Measurements from ENCODE around the gene BMP6.

- PRO-cap, 2 experiments, result no peak in any of the 2 experiments
Observed at GRCh38 chr6:6730689-6731234, 142.2 kb downstream of the LY86 start.

- PRO-cap, 2 experiments, result no peak in any of the 2 experiments
Observed at GRCh38 chr6:6736619-6737624, 148.4 kb downstream of the LY86 start.

DNA sequence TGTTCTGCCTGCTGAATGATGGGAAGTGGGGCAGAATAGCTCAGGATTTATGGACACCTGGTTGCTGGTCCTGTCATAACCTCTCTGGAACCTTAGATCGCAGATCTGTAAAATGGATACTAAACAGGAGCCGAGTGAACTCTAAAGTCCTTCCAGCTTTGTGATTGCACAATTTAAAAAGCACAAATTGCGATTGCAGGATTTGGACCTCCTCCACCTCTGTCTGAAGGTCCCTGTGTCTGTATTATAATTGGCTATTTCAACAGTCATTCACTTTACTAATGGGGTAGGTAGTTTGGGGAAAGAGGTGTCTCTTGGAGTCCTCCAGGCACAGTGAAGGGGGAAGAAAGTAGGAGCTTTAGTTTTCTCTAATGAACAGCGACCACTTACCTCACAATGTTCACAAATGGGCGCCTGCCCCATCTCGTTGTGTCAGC is 220.5 kb downstream of the LY86 start:
- PRO-cap, 2 experiments, result no peak in any of the 2 experiments

- PRO-cap, 2 experiments, result peak in 1 of 2 experiments; most common minus-strand start chr6:6931626 (in 1)
Observed at GRCh38 chr6:6931470-6932096, 176.2 kb upstream of the RREB1 start.

DNA sequence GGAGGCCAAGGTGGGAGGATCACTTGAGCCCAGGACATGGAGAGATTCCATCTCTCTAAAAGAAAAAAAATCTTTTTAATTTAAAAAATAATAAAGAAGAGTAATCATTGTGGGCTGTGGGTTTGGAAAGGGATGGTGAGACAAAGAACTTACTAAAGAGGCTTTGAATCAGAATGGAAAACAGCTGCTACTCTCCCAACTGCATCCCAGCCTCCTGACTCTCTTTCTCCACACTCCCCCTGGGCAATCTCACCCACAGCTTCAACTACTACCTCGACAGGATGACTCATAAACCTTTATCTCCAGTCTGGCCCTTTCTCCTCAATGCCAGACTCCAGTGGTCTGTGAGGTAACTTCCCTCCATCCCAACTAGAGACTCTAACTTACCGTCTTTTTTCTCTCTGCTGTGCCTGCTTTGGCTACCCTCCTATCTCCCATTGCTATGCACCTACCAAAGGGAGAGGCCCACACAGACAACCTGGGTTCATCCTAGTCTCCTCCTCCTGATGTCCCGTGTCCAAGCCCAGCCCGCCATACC is 135.3 kb upstream of the RREB1 start:
- PRO-cap, 2 experiments, result no peak in any of the 2 experiments

- PRO-cap, 2 experiments, result no peak in any of the 2 experiments
Observed at GRCh38 chr6:6994523-6995242, 113.1 kb upstream of the RREB1 start.

DNA sequence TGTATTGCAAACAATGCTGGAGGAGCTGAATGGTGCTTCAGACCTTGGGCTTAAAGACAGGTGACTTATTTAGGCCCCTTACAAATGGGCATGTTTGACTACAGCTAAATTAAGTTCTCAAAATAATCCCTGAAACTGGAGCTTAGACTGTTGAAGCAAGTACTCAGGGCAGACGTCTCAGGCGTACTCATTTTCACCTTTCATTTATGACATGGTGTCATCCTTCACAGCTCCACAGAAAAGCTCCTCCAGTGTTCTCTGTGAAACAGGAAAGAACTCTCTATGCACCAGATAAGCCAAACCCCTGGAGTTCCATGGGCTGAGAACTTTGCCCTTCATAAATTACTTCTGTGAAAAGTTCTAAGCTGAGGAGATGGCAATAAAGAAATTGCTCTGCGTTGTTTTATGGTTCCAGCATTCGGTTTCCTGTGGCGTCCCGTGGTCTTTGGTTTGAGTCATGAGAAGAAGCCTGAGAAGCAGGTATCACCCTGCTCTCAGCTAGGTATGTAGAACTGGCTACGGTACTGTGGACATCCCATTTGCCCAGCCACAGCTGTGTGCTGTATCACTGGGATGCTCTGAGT is 20.3 kb upstream of the RREB1 start:
- PRO-cap, 2 experiments, result no peak in any of the 2 experiments

- PRO-cap, 2 experiments, result no peak in any of the 2 experiments
Observed at GRCh38 chr6:7138071-7138687, 30.4 kb downstream of the RREB1 start.

GRCh38 chr6:7145727-7146166 is 38.0 kb downstream of the RREB1 start:
- PRO-cap, 2 experiments, result no peak in any of the 2 experiments

- PRO-cap, 2 experiments, result no peak in any of the 2 experiments
Observed at GRCh38 chr6:7201675-7202599, 94.2 kb downstream of the RREB1 start.

GRCh38 chr6:7206414-7207287 is 98.9 kb downstream of the RREB1 start:
- PRO-cap, 2 experiments, result no peak in any of the 2 experiments

- PRO-cap, 2 experiments, result no peak in any of the 2 experiments
Observed at GRCh38 chr6:7231499-7231776, 81.6 kb downstream of the SSR1 start.

GRCh38 chr6:7252320-7252637 is 60.7 kb downstream of the SSR1 start:
- PRO-cap, 2 experiments, result peak in 1 of 2 experiments; most common minus-strand start chr6:7252503 (in 1)

GRCh38 chr6:7260437-7261603 is 52.2 kb downstream of the SSR1 start:
- PRO-cap, 2 experiments, result peak in 2 of 2 experiments; most common plus-strand start chr6:7261476 (in 2); most common minus-strand start chr6:7261386 (in 2)

GRCh38 chr6:7389149-7389590 is 372 bp downstream of the CAGE1 start:
- PRO-cap, 2 experiments, result peak in 2 of 2 experiments; most common plus-strand start chr6:7389469 (in 1); most common minus-strand start chr6:7389402 (in 2)

DNA sequence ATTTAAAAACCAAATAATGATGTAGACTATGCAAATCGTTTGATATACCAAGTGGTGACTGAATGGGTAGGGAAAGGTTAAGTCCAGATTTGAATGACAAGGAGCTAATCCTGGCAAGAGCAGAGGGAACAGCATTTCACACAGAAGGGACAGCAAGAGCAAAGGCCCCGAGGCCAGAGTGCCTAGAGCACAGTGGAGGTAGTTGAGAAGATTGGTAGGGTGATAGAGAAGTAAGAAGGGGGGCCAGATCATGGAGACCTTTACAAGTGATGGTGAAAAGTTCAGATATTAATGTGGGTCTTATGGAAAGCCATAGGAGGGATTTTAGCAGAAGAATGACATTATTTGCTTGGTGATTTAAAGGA is 877 bp downstream of the RIOK1 start:
- PRO-cap, 2 experiments, result no peak in any of the 2 experiments

- PRO-cap, 2 experiments, result no peak in any of the 2 experiments
Observed at GRCh38 chr6:7546776-7547610, 5.5 kb downstream of the DSP start.

- PRO-cap, 2 experiments, result no peak in any of the 2 experiments
Observed at GRCh38 chr6:7604863-7605650, 15.1 kb downstream of the SNRNP48 start.

- PRO-cap, 2 experiments, result peak in 2 of 2 experiments; most common plus-strand start chr6:7726108 (in 2)
Observed at GRCh38 chr6:7725698-7726351, at the start of gene BMP6. Gene BMP6 (plus strand): TSS chr6:7726099.

DNA sequence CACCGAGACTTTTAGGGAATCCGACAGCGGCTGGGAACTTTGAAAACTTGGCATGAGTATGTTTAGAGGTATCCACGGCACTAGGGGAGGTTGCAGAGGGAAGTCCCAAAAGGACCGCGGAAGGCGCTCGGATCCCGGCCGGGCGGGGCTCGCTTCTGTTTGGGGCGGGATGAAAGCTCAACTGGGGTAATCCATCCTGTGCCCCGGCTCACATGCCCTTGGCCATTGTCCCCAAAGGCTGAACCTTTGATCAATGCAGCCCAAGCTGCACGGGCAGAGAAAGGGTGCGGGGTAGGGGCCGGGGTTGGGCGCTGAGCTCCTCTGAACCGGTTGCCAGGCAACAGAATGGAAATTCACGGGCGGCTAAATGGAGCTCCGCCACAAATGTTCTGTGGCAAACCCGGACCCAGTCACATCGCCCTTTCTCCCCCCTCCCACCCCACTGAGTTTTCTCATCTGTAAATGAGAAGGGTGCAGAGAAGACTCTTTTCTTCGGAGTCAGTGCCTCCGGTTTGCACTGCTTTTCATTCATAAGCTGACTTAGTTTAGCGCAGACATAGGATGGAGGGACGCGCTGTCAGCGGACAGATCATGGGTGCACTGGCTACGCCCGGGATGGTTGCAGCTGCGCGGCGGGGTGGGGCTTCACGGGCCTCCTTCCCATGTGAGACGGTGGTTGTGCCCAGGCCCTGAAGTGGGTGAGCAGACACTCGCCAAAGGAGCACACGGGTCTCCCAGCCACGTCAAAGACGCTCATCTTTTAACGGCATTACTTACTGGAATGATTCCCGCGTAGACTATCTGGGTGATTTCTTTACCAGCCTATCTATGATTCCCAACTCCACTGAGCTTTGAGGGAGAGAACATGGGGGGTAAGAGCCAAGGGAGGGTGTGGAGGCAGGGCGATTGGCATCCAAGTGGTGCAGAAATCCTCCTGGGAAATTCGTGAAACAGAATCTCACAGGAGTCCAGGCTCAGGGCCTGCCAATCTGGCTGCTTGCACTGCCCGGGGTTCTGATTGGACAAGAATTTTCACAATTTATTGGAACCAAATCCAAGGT is 2.5 kb downstream of the BMP6 start:
- PRO-cap, 2 experiments, result no peak in any of the 2 experiments

Data from Metastatic Liver Carcinoma in the Lung (tissue), 2 donors.